Gastroesophageal sphincter (tissue), 4 donors: ENCODE measurements around the gene H2BC8.

- PRO-cap, result no peak
- RAMPAGE, long total RNA, 4 experiments, result no peak in any of the 4 experiments
These were observed 1.4 kb downstream of the H2BC4 start for GRCh38 chr6:26122308-26122765.

DNA sequence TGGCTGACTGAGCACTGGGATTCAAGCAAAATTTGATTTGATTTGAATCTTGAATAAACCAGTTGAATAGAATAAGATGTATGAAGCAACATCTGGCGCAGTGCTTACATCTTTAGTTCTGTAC, 1.1 kb downstream of the H2BC4 start:
- PRO-cap, result no peak
- RAMPAGE, long total RNA, 4 experiments, result no peak in any of the 4 experiments

DNA sequence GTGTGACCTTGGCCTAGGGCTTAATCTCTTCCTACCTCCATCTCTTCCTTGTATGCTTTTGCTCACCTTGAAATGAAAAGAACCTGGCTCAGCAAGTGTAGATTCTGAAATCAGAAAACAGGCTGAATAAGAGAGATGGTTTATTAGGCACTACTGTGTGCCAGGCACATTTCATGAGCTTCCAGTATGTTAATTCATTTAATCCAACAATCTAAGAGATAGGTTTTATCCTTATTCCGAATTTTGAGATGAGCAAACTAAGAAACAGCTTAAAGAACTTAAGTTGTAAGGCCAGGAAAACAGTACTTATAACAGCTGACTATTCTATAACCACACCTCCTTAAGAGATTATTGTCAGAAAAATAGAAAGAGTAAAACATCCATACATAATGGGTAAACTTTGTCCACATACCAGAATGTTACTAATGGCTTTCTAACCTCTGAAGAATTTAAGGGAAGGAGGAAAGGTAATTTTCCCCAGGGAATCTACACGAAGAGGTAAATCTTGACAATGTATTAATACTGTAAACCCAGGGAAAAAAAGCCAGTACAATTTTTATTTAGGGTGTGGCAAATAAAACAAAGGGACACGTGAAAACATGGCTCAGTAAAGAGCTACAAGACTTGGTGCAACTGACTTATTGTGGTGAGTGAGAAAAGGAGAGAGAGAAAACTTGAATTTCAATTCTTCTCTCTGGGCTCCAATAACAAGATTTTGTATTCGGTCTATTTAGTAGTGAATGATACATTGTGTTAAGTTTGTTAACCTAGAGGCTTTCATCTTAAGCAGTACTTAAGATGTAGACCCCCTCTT, 2.9 kb downstream of the H2AC6 start:
- PRO-cap, result no peak
- RAMPAGE, long total RNA, 4 experiments, result no peak in any of the 4 experiments

- PRO-cap, result bidirectional peak, plus-strand start at chr6:26157144, minus-strand start at chr6:26157278
- RAMPAGE, long total RNA, 4 experiments, result no peak in any of the 4 experiments
These were observed 747 bp upstream of the H2BC5 start for GRCh38 chr6:26156934-26157815.

GRCh38 chr6:26166981-26167619, 9.2 kb downstream of the H2BC5 start:
- PRO-cap, result no peak
- RAMPAGE, long total RNA, 4 experiments, result no peak in any of the 4 experiments

- PRO-cap, result no peak
- RAMPAGE, long total RNA, 4 experiments, result no peak in any of the 4 experiments
These were observed 1.2 kb downstream of the H2BC8 start for GRCh38 chr6:26215202-26215852.

DNA sequence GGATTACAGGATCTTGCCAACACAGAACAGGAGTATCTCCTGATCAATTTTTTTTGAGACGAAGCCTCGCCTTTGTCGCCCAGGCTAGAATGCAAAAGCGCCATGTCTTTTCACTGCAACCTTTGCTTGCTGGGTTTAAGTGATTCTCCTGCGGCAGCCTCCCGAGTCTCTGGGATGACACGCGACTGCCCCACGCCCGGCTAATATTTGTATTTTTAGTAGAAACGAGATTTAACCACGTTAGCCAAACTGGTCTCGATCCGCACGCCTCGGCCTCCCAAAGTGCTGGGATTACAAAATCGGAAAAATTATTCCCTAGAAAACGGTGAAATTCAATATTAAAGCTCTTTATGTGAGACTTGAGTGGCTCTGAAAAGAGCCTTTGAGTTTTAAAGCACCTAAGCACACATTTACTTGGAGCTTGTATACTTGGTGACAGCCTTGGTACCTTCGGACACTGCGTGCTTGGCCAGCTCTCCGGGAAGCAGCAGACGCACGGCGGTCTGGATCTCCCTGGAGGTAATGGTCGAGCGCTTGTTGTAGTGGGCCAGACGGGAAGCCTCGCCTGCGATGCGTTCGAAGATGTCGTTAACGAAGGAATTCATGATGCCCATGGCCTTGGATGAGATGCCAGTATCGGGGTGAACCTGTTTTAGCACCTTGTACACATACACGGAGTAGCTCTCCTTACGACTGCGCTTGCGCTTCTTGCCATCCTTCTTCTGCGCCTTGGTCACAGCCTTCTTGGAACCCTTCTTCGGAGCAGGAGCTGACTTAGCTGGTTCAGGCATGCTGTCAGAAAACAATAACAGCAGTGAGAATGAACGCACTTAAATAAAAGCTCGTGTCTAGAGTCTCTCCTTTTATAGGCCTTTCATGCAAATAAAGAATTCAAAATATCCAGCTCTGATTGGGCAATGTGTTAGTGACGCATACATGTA, at the start of gene H2BC8:
Gene H2BC8, minus strand, starts transcription at position 836 of the 941 bp plus-strand sequence.
- PRO-cap, result bidirectional peak, plus-strand start at position 490 of the sequence, minus-strand start at position 174 of the sequence; bidirectional peak, plus-strand start outside the sequence, minus-strand start at position 807 of the sequence
- RAMPAGE, long total RNA, 4 experiments, result start-site peak on the minus strand in 4 of 4 experiments, centred at positions 810 to 824 of the sequence, 8 to 18 reads per replicate

GRCh38 chr6:26218824-26219365, 2.2 kb downstream of the H2AC8 start:
- PRO-cap, result no peak
- RAMPAGE, long total RNA, 4 experiments, result no peak in any of the 4 experiments

- PRO-cap, result unidirectional peak, plus-strand start at chr6:26249965
- RAMPAGE, long total RNA, 4 experiments, result no peak in any of the 4 experiments
These were observed 752 bp downstream of the H3C7 start for GRCh38 chr6:26249577-26250189.

- PRO-cap, result no peak
- RAMPAGE, long total RNA, 4 experiments, result no peak in any of the 4 experiments
These were observed 6.2 kb upstream of the BTN2A1 start for GRCh38 chr6:26451458-26452029.

DNA sequence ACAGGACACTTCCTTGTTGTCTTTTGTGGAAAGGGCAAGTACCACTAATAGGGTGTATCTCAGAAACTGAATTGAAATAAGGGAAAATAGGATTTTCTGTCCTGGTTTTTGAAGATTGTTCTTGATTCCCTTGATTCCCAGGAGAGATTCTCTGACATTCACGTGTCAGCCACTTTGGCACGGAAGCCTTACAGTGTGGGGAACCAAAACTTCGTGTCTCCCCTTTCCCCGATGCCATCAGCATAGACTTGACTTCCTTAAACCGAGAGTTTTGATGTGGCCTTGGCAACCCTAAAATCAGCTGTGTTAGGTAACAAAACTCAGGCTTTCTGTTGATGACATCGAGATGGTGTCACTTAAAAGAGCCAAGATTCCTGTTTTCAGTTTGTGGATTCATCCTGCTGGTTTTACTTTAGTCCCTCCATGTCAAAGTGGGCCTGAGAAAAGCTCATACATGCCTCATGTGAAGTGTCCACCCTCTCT, 7.5 kb downstream of the HMGN4 start:
- PRO-cap, result no peak
- RAMPAGE, long total RNA, 4 experiments, result no peak in any of the 4 experiments

DNA sequence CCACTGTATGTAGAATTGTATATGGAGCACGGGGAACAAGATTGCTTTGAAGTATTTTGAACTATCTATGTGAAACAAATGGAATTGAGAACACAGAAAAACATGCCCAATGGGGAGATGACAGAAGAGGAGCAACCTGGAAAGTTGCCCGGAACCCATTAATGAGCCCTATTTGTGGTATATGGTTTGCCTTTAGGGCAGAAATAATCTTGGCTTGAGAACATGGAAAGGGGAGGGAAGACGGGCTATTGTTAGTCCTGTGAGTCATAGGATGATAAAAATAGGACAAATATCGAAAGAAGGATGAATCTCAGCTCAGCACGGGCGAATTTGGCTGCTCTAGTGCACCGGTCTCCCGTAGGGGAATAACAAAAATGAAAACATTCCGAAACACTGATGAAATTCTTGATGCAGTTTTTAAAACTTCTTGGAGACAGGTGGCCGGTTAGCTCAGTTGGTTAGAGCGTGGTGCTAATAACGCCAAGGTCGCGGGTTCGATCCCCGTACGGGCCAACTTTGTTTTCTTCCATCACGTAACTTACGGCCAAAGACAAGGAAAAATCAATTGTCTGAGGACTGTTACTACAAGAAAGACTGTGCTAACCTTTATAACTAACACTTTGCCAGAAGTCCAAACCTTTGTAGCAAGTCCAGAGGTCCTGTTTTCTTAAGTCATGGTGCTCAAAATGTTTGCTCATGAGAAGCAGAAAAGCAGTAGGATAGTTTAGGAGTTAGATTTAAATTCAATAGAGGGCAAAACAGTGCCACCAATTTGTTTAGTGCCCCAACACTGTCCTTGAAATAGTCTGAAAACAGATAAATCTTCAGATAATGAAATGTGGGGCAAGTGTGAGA, 15.7 kb downstream of the HMGN4 start:
- PRO-cap, result unidirectional peak, plus-strand start at position 433 of the sequence
- RAMPAGE, long total RNA, 4 experiments, result no peak in any of the 4 experiments

GRCh38 chr6:26554616-26555117, 16.5 kb downstream of the HMGN4 start:
- PRO-cap, result no peak
- RAMPAGE, long total RNA, 4 experiments, result no peak in any of the 4 experiments

DNA sequence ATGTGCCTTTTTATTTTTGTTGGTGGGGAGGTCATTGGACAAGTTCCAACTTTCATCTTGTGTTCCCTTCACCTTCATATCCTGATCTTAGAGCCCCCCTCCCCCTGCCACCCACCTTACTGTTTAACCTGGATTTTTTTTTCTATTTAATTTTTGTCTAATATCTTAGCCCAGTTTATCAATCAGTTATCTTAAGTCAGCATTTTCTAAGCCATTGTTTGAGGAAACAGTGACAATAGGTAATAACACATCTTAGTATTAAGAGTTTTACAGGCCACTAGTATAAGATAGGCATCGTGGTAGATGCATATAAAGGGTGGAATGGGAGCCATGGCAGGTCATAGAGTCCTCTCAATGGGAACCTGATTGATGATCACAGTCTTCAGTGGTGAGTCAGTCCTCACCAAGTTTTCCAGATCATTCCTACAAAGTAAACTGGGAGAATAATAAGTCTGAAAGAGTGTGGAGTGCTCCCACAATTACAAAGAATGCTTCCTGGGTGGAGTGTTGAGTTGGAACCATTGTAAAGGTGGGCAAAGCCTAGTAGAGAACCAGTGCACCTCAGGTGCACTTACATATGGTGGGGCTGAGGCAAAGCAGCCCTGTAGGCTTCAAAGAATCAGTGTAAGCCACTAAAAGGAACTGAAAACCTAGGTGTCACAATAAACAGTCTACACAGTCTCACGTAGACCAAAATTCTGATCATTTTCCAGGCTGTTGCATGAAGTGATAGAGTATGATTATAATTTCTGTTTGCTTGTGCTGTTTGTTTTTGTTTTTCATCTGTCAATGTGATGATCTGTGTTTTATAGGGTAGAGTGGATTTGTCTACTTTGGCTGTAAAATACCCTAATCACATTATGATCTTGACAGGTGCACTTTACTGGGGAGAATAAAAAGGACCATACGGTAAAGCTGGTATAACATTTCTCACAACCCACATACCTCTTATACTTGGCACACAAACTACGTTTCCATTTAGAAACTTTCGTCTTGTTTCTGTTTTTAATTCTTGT, 2.7 kb downstream of the ABT1 start:
- PRO-cap, result no peak
- RAMPAGE, long total RNA, 4 experiments, result no peak in any of the 4 experiments

- PRO-cap, result no peak
- RAMPAGE, long total RNA, 4 experiments, result no peak in any of the 4 experiments
These were observed 17.4 kb downstream of the ZNF322 start for GRCh38 chr6:26642229-26642473.

DNA sequence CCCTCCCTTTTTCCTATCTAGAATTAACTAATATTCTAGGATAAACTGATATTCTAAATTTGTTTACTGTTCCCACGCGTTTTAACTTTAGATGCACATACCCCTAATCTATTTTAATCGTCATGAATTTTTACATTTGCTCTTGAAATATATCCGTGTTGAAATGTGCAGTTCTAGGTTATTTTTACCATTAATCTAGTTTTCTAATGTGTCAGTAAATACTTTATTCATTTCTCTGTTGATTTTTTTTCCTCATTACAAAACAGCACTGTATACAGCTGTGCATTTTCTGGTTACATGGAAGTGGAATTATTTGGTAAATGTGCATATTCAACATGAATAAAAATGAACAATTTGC, 1.2 kb downstream of the H4C9 start:
- PRO-cap, result no peak
- RAMPAGE, long total RNA, 4 experiments, result no peak in any of the 4 experiments

DNA sequence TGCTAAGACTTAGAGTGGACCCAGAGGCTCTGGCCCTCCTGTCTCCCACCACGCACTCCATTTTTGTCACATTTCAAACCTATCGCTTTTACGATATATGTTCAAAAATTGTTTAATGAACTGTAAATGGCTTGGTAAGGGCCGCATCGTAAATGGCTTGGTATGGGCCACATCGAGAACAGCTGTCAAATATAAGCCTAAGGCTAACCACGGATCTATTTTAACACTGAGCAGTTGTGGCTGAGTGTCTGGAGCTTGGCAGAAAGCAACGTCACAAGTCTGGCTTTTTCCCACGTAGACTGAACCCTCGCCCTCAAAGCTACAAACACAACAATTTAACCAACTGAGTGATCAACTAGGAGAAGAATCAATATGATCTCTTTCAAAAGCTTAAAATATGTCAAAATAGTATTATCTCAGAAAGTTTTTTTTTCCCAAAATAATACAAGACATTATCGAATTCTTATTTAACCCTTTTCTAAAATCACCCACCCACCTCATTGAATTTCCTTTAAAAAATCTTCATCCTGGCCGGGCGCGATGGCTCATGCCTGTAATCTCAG, 29.2 kb downstream of the H2AC12 start:
- PRO-cap, result no peak
- RAMPAGE, long total RNA, 4 experiments, result no peak in any of the 4 experiments

DNA sequence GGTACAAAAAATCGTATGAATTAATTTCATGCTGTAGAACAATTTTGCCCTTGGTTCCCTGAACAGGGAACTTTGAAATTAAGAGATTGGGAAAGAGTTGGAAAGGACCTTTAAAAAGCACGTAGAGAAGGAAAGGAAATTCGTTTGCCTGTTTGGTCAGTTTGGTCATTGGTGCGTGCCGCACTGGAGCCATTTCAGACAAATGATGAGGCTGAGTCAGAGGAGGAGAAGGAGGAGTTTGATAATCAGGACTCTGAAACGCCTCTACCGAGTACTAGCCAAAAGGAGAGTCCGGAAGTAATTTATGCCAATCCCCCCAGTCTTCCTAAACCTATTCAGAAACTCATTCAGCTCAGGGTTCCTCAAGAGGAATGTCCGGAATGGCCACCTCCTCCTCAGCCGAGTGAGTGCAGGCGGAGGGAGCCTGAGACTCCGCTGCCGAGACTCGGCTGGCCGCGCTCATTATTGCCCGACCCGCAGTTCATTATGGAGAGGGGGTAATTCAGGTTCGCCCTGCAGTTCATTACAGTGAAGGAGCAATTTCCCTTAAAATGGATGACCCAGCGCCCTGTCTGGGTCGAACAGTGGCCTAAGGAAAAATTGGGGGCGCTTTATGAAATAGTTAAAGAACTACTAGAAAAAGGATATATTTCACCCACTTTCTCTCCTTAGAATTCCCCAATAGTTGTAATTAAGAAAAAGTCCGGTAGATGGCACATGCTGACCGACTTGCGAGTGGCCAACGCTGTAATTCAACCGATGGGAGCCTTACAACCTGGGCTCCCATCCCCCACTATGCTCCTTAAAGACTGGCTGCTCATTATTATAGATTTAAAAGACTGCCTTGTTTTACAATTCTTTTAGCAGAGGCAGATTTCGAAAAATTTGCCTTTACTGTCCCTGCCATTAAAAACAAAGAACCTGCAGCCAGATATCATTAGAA, 41.7 kb downstream of the H2AC12 start:
- PRO-cap, result bidirectional peak, plus-strand start at position 346 of the sequence, minus-strand start at position 195 of the sequence
- RAMPAGE, long total RNA, 4 experiments, result no peak in any of the 4 experiments

DNA sequence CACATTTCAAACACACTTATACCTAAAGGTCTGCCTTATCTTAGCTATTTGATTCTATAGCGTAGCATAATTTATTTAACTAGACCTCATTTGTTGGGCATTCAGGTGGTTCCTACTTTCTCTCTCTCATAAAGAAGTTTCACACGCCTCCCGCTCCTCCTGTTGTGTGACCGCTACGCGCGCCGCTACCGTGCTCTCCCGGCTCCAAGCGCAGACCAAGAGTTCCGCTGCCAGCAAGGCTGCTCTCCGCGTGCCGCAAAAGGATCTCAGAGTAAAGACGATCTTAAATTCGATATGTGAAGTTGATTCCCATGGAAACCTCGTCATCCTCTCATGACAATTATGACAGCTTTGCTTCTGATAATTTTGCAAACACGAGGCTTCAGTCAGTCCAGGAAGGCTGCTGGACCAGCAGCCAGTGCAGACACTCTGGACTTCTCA, 20.4 kb downstream of the PRSS16 start:
- PRO-cap, result unidirectional peak, plus-strand start at position 242 of the sequence
- RAMPAGE, long total RNA, 4 experiments, result no peak in any of the 4 experiments

DNA sequence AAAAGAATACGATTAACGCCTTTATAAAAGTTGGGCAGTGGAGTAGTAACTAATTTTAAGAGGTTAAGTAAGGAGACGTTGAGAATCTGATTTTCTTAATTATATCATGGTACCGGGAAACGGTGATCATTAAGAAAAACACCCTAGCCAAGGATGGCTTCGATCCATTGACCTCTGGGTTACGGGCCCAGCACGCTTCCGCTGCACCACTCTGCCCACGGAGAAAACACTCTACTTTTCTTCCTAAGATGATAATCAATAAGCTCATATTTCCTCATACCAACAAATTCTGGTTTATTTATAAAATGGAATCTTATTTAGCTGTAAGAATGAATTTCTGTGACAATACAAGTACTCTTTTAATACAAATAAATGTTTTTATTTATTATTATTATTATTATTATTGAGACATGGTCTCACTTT, 8.4 kb downstream of the POM121L2 start:
- PRO-cap, result no peak
- RAMPAGE, long total RNA, 4 experiments, result no peak in any of the 4 experiments